Skeletal muscle satellite cell (primary cell): ENCODE data around the gene IHH.

GRCh38 chr2:218311784-218312150 lies 19.5 kb upstream of the TMBIM1 start:
- CAGE, long polyA plus RNA, result no peak

- CAGE, long polyA plus RNA, result no peak
These were observed 4.3 kb upstream of the CTDSP1 start for GRCh38 chr2:218395495-218395695.

- CAGE, long polyA plus RNA, result no peak
These were observed 2.9 kb upstream of the CTDSP1 start for GRCh38 chr2:218396797-218397210.

GRCh38 chr2:218406997-218407717 lies 7.5 kb downstream of the CTDSP1 start:
- CAGE, long polyA plus RNA, result no peak

DNA sequence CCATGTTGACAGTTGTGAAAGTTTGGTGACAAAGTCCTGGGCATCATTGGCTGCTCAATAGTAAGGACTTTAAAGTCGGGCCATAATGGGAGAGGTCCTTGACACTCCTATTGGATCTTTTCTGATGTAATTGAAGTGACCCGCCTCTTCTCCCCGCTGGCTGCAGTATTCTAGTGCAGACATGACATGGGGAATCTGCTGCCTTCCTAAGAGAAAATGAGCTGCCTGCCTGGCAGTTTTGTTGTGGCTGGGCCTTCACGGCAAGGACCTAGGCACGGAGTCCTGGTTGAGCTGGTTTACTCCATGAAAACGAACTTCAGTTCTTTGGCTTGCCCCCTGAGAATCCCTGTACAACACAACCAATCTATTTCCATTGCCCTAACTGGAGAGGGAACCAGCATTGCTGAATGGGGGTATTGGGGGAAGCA lies 26.0 kb upstream of the CYP27A1 start:
- CAGE, long polyA plus RNA, result no peak

GRCh38 chr2:218908760-218909783 lies 28.4 kb downstream of the WNT10A start:
- CAGE, long polyA plus RNA, result no peak

DNA sequence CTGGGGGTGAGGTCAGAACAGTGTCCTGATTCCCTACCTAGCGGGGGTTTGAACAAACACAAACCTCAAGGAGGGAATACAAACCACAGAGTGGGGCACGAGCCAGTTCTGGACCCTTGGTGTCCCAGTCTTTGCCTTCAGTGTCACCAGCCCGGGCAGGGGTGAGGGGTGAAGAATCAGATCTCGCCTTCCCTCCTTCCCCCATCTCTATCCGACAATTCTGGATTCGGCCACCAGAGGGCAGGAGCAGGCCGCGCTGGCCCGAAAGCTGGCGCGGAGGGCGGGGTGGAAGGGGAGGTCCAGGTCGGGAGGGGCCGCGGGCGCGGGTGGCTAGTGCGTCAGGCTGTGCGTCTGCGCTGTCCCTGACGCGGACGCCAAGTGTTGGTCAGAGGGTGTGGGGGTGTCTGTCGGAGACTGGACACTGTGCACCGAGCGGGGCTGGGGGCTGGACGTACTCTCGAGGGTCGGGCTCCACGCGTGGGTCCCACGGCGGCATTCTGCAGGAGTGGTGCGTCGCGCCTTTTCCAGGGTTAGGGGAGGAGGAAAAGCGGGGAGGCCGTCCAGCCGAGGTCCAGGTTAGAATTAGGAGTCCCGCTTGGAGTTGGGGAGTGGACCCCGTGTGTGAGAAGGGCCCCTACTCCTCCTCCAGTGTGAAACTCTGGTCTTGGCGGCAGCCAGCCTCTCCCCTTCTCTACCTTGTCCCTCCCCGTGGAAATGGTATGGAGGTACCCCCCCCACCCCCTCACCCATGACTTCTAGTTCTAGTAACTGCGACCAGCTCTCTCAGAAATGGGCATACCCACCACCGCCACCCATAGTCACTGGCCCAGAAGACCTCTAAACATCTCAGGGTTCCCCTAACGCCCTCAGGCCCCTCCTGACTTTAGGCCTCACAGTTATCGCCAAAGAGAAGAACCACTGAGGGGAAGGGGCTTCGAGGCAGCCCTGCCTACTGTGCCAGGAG lies 3.0 kb upstream of the CRYBA2 start:
- CAGE, long polyA plus RNA, result no peak

GRCh38 chr2:218996918-218997275 lies 3.7 kb upstream of the CRYBA2 start:
- CAGE, long polyA plus RNA, result no peak

- CAGE, long polyA plus RNA, result no peak
These were observed at the start of gene IHH for GRCh38 chr2:219060455-219061486. Gene IHH (minus strand): TSS chr2:219060921.

DNA sequence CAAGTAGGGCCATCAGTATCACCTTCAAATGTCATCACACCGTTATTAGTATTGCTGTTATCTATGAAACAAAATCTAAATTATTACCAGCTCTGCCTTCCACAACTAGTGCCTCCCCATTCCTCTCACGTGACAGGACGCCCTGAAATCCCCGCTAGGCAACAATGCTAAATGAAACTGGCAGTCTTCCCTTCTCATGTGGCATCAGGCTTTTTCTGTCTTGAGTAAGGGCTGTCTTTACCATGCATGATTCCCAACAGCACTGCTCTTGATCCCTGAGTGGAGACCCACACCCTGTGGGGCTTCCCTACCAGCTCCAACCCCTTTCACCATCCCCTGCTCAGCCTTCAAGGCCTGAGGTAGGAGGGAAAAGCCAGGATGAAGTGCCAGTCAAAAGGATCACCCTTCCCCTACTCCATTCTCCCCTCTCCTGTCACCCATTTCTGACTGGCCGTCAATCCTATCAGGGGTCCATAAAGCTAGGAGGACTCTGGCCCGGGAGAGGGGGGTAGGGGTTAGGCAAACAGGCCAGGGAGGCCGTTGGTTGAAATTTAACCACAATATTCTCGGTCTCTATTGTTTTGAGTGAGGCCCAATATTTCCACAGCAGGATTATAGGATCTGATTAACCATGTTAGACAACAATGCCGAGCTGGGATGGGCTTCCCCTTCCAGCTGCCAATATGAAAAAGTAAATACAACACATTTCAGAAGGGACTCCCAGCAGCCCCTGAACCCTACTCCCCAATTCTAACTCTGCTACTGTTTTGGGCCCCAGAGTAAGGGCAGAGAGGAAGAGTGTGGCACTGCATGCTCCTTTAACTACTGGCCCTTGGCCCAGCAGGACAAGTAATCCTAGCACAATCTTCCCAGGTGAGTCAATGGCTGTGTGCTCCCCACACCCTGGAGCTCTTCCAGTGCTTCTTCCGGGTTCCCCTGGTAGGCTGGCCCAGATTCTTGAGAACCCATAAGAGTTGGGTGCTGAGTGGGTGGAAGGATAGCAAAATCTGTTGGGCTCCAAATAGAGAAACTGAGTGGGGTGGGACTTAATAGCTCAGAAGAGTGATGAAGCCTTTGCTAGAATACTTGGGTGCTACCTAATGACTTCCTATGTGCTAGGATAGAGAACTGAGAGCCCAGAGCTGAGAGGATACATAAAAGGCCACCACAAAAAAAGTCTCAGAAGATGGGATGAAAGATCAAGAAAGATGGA lies 10.5 kb upstream of the IHH start:
- CAGE, long polyA plus RNA, result no peak

GRCh38 chr2:219206014-219206611 lies 469 bp upstream of the ZFAND2B start:
- CAGE, long polyA plus RNA, result no peak

- CAGE, long polyA plus RNA, result no peak
These were observed 4.5 kb downstream of the ABCB6 start for GRCh38 chr2:219214150-219214775.

- CAGE, long polyA plus RNA, result no peak
These were observed 2.4 kb downstream of the STK16 start for GRCh38 chr2:219247310-219248481.

GRCh38 chr2:219250142-219251397 lies 2.5 kb upstream of the TUBA4B start:
- CAGE, long polyA plus RNA, result no peak

DNA sequence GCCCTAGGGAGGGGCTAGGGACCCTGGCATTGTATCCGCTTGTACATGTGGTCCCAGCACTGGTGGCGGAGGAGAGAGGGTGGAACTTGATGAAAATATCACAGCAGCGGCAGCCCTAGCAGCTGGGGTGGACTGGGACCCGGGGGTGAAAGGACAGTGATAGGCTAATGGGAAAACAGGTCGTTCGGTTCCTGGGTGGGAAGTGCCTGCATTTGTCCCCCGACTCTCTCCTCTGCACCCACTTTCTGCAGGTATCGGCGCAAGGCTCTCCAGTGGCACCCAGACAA lies 1.1 kb downstream of the DNAJB2 start:
- CAGE, long polyA plus RNA, result no peak

GRCh38 chr2:219386806-219387202 lies 908 bp downstream of the DNPEP start:
- CAGE, long polyA plus RNA, result no peak

DNA sequence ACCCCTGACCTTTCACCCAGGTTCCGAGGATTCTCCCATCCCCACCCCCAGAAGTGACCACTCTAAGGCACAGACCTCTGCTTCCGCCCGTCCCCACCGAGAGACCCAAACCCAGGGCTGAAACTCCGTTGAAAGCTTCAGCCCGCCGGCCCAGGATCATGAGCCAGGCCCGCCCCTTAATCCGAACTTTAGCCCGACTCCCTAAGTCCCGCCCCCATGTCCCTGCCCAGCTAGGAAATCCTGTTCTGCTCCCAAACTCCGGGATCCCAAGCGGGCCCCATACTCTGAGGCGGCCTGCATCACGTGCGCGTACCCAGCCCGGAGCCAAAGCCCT lies 542 bp downstream of the DNPEP start:
- CAGE, long polyA plus RNA, result no peak

DNA sequence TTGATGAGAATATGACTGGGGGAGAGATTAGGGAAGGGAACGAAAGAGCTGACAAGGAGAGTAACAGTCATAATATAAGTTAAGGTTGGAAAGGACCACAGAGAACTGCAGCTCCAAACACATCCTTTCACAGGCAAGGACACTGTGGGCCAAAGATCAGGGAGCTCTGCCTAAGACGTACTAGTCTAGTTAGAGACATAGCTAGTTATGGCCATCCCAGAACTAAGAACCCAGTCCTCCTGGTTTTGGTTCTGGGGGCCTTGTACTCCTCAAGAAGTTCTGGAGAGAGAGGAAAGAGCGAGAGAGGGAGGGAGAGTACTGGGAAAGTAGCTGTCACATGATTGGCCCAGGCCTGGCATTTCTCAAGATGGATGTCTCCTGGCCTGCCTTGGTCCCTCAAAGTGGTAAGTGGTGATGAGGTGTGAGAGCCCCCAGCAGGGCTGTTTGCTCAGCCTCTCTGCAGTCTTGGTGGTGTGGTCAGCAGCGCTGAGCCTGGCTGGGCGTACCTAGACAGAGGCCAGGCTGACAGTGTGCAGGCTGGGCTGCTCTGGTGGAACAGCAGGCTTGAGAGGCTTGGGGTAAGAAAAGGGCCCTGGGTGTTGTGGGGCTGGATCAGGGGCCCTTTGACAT lies 2.4 kb downstream of the SPEG start:
- CAGE, long polyA plus RNA, result no peak

DNA sequence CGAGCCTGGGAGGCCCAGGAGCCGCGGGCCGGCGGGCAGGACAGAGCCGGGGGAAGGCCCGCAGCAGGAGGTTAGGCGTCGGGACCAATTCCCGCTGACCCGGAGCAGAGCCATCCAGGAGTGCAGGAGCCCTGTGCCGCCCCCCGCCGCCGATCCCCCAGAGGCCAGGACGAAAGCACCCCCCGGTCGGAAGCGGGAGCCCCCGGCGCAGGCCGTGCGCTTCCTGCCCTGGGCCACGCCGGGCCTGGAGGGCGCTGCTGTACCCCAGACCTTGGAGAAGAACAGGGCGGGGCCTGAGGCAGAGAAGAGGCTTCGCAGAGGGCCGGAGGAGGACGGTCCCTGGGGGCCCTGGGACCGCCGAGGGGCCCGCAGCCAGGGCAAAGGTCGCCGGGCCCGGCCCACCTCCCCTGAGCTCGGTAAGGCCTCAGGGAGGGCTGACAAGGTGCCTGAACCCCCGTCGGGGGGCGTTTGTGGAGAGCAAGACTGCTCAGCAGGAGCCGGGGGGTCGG lies 14.3 kb downstream of the SPEG start:
- CAGE, long polyA plus RNA, result no peak

DNA sequence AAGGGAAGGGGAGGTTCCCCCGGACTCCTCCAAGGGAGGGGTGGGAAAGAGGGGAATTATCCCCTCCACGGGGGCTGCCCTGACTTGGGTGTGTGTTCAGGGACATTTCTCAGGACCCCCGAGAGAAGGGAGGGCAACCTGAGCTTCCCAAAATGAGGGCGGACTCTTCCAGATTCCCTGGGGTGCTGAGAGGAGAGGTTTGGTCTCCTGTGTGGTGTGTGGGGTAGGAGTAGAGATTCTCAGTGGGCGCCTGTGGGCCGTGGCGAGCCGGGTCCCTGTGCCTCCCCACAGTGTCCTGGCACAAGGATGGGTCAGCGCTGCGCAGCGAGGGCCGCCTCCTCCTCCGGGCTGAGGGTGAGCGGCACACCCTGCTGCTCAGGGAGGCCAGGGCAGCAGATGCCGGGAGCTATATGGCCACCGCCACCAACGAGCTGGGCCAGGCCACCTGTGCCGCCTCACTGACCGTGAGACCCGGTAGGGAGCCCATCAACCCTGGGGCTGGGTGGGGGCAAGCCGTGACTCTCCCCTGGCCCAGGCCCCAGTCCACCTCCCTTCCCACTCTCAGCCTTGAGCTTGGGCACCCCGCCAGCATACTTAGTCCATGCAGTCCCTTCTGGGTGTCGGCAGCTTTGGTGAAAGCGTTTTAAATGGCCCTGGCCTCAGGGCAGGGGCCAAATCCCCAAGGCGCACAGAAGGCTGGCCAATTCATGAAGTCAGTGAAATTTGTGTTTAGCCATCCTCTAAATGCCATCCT lies 16.9 kb downstream of the SPEG start:
- CAGE, long polyA plus RNA, result no peak